ENCODE results near the gene TMEM255B.

DNA sequence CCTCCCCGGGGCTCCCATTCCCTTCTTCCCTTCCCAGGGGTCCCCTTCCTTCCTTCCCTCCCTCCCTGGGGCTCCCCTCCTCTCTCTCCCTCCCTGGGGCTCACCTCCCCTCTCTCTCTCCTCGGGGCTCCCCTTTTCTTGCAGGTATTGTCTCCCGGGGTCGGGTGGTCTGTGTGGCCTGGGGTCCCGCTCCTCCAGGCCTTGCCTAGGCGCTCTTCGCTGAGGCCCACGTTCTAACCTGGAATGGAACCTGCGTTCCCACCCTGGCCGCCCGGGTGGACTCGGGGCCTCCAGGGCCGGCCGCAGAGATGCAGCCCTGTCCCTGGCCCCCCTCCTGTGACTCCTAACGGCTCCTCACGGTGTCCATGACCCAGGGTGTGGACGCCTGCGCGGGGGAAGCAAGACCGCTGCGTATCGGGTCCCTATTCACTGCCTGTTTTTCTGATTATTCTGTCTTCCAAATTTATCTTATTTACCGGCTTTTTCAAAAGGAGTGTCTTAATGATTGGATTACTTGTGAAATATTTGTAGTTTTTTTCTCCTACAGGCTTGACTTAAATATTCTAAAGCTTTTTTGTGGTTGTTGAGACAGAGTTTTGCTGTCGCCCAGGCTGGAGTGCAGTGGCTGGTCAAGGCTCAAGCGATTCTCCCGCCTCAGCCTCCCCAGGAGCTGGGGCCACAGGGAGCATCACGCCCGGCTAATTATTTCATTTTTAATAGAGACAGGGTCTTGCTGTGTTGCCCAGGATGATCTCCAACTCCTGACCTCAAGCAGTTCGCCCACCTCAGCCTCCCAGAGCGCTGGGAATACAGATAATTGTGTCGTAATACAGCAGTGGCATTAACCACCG lies 845 bp downstream of the TMCO3 start:
- PRO-cap, 7 experiments: no peak in any of the 7 experiments

GRCh38 chr13:113533395-113533895 lies 42.6 kb downstream of the TMCO3 start:
- PRO-cap, 7 experiments: no peak in any of the 7 experiments

GRCh38 chr13:113727205-113727411 lies 31.9 kb upstream of the TMEM255B start:
- PRO-cap, 7 experiments: no peak in any of the 7 experiments

GRCh38 chr13:113758412-113759614 lies at the start of gene TMEM255B:
TMEM255B (plus strand) TSS chr13:113759226.
- PRO-cap, 7 experiments: no peak in any of the 7 experiments

DNA sequence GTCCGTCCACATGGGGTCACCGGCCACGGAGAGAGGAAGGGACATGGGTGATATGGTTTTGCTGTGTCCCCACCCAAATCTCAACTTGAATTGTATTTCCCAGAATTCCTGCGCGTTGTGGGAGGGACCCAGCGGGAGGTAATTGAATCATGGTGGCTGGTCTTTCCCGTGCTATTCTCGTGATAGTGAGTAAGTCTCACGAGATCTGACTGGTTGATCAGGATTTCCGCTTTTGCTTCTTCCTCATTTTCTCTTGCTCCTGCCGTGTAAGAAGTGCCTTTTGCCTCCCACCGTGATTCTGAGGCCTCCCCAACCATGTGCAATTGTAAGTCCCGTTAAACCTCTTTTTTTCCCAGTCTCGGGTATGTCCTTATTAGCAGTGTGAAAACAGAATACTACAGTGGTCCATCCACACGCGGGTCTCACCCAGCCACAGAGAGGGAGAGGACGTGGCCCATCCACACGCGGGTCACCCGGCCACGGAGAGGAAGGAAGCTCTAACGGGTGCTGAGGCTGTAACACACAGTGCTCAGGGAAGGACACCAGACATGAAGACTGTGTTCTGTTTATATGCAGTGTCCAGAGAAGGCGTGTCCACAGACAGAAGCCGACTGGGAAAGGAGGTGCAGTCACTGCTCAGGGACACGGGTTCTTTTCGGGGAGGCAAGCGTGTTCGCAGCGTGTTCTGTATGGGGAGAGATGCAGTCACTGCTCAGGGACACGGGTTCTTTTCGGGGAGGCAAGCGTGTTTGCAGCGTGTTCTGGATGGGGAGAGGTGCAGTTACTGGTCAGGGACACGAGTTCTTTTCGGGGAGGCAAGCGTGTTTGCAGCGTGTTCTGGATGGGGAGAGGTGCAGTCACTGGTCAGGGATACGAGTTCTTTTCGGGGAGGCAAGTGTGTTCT lies 48.3 kb downstream of the GAS6 start:
- PRO-cap, 7 experiments: peak in 5 of 7 experiments; most common plus-strand start position 246 of the sequence (in 5)

- PRO-cap, 7 experiments: no peak in any of the 7 experiments
Observed at GRCh38 chr13:113820282-113821435, 43.2 kb downstream of the GAS6 start.

DNA sequence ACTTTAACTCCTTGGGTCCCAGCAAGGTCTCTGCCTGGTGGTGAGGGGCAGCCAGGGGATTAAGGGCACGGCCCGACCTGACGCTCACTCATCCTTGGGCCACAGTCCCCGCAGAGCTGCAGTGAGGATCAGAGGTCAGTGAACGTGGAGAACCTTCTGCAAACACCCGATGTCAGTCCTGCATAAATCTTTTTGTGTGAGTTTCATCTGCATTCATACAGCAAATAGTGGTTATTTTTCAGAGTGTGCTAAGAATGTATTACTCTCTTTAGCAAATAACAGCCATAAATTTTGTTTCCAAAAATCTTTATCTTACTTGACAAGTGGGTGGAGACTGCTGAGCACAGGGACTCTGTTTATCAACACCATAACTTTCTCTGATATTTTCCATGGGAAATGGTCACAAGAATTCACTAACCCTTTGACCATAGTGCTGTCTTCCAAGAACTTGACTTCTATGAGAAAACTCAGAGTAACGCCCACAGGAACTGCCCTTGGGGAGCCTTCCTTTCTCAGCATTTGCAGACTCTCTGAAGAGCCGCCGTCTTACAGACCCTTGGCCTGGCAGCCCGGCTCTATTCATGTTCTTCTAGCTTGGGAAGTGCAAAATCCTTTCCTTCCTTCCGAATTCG lies 10.5 kb downstream of the GAS6 start:
- PRO-cap, 7 experiments: no peak in any of the 7 experiments

DNA sequence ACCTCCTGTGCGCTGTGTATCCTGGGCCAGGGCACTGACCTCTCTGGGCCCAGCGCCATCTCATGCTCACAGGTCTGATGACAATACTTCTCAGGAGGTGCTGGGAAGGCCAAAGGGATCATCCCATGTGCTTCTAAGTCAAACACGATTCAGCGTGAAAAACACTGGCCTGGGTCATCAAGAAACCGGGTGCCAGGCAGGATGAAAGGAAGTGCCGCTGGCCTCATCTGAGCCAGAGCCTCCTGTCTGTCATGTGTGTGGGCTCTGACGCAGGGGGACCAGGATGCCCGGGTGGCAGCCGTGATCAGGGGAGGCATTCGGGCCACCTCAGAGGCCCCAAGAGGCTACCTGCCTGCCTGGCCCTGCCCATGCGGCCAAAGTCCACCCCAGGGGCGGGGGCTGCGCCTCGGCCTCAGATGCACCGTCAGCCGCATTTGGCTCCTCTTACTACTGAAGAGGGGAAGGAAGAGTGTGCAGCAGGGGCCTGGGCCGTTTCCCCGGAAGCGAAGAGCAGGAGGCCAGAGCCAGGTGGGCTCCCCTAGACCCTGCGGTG lies 34.1 kb downstream of the C13orf46 start:
- PRO-cap, 7 experiments: no peak in any of the 7 experiments

- PRO-cap, 7 experiments: peak in 2 of 7 experiments; most common minus-strand start chr13:113951536 (in 2)
Observed at GRCh38 chr13:113951023-113951966, 22.6 kb downstream of the C13orf46 start.

- PRO-cap, 7 experiments: peak in 2 of 7 experiments; most common minus-strand start chr13:113981684 (in 1)
Observed at GRCh38 chr13:113980946-113981969, 7.4 kb upstream of the C13orf46 start.

DNA sequence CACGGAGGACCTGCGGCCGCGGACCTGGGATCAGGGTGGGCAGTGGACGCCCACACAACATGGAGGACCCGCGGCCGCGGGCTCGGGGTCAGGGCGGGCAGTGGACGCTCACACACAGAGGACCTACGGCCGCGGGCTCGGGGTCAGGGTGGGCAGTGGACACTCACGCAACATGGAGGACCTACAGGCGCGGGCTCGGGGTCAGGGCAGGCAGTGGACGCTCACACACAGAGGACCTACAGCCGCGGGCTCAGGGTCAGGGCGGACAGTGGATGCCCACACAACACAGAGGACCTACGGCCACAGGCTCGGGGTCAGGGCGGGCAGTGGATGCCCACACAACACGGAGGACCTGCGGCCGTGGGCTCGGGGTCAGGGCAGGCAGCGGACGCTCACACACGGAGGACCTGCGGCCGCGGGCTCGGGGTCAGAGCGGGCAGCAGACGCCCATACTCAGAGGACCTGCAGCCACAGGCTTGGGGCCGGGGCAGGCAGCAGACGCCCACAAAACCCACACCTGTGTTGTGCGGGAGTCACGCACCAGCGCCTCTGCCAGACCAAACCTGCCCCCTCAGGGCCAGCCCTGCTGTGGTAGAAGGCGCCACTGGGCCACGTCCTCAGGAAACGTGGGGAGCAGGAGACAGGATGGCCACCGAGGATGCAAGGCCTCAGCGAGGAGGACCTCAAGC lies 27.6 kb upstream of the C13orf46 start:
- PRO-cap, 7 experiments: no peak in any of the 7 experiments

GRCh38 chr13:114027136-114027485 lies 53.2 kb upstream of the C13orf46 start:
- PRO-cap, 7 experiments: no peak in any of the 7 experiments

- PRO-cap, 7 experiments: peak in 1 of 7 experiments; most common minus-strand start chr13:114063827 (in 1)
Observed at GRCh38 chr13:114063415-114063914, 69.0 kb downstream of the RASA3 start.

- PRO-cap, 7 experiments: peak in 6 of 7 experiments; most common plus-strand start chr13:114068030 (in 3); most common minus-strand start chr13:114067857 (in 6)
Observed at GRCh38 chr13:114067199-114068483, 64.8 kb downstream of the RASA3 start.

- PRO-cap, 7 experiments: no peak in any of the 7 experiments
Observed at GRCh38 chr13:114081713-114082251, 50.6 kb downstream of the RASA3 start.

DNA sequence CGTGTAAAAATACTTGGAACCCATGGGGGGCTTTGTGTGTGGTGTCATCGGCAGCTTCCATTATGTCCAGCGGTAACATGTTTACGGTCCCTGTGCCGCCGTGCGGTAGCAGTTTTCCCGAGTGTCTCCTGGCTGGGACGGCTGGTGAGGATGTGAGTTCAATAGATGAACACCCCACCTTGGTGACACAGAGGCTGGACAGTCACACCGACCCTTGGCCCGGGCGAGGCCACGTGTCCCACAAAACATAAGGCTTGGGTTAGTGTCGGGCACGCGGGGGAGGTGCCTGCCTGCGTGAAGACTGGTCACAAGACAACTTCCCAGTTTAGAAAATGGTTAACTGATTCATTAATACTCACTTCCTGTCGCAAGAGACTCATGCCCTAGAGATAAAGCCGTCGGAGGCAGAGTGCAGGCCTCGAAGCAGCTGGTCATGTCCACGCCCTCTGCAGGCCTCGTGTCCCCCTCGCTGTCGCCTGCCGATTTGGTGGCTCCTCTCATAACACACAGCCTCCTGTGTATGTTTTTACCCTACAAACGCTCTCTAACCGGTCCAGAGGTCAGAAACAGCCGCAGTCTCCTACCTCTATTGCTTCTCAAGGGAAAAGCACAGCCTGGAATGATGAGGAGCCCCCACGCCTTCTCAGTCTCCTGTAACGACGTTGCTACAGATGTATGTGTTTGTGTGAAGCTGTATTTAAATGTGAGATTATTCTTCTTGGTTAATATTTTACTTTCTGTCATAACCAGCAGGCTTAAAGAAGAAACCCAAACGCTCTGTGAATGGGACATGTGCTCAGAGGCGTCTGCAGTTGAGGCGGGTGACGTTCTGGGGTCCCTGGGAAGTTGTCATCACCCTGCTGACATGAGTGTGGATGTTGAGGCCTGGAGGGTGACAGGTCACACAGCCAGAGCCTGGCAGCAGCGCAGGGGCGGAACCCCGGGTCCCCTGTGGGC lies 17.0 kb downstream of the RASA3 start:
- PRO-cap, 7 experiments: no peak in any of the 7 experiments

DNA sequence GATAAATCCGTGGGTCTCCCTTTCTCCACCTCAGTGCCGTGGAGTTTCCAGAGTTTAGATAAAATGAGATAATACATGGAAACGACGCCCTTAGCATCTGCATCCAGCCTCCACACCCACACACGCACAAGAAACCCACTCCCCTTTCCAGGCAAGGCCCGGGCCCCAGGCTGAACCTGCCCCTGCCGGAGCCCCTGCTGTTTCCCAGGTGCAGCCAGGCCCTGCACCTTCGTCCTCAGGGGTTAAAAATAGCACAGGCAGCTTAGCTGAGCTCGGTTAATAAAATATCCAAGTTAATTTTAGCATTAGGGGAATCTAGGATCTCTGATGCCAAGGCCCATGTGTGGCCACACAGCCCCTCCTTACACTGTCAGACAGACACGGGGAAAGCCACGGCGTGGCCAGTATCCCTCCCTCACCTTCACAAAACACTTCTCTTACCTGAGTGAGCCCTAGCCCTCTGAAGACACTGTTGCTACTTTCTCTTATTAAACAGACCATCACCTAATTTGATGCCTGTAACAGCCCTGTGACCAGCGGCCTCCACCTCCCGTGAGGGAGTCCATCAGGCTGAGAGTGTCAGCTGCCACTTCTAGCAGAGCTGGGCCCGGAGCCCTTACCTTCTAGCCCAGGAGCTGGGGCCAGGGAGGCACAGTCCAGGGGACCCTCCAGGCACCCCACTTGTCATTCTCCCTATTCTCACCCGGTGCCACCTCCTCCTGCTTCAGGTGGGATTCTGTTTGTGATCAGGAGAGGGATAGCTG lies 4.4 kb downstream of the RASA3 start:
- PRO-cap, 7 experiments: peak in 1 of 7 experiments; most common minus-strand start position 419 of the sequence (in 1)

GRCh38 chr13:114173085-114173607 lies 5.9 kb upstream of the CFAP97D2 start:
- PRO-cap, 7 experiments: no peak in any of the 7 experiments

- PRO-cap, 7 experiments: no peak in any of the 7 experiments
Observed at GRCh38 chr13:114334125-114334729, 19.9 kb downstream of the CHAMP1 start.